HGPS cell (cell line): ENCODE data around the gene DPYSL4.

- RRBS, result no CpG with 5 or more reads among the region's 11 CpGs
Measured at GRCh38 chr10:129962006-129962593, 2.0 kb downstream of the EBF3 start.

DNA sequence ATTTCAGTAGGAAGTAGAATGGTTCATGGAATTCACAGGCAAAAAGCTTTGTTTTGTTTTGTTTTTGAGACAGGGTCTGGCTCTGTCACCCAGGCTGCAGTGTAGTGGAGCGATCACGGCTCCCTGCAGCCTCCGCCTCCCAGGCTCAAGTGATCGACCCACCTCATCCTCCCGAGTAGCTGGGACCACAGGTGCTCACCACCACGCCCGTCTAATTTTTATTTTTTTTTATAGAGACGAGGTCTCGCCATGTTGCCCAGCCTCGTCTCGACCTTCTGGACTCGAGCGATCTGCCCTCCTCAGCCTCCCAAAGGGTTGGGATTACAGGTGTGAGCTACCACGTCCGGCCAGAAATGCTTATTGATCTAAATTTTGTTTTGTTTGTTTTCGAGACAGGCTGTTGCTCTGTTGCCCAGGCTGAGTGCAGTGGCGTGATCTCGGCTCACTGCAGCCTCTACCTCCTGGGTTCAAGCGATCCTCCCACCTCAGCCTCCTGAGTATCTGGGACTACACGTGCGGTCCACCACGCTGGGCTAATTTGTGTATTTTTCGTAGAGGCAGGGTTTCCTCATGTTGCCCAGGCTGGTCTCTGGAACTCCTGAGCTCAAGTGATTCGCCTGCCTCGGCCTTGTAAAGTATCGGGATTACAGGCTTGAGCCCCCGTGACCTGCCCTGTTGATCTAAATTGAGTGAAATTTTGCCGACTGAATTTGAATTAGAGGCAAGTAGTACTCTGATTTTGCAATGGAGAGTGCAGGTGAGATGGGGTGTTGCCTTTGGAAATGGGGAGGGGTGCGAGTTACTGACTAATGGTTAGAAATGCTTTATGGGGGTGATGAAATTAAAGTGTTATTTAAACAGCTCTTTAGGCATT lies 1.7 kb downstream of the GLRX3 start:
- RRBS, result no CpG with 5 or more reads among the region's 29 CpGs

DNA sequence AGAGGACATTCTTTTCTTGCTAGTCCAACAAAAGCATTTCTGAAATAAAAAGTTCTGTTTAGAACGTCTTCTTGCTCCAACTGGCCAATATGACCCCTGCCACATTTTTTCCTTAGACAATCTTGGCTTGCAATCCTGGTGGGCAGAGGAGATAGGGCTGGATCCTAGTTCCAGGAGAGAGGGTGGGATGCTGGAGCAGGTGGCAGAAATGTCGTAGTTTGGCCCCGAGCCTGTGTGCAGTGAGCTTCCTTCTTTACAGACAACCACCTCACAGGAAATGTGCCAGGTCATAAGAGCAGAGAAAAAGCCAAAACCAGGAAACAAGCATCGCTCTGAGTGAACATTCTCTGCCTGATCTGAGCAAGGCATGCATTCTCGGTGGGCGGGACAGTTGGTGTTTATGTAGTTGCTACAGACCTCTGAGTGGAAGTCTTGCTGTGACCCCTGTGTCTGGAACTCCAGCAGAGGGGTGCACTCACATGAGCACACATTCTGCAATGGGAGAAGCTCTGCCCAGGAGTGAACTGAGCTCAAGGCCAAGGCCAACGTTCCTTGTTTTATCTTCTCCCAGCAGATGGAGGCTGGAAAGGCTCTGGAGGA lies 230.2 kb downstream of the TCERG1L start:
- RRBS, result no CpG with 5 or more reads among the region's 7 CpGs

GRCh38 chr10:131269436-131269785 lies 42.1 kb downstream of the TCERG1L start:
- RRBS, result no CpG with 5 or more reads among the region's 3 CpGs

- RRBS, result no CpG with 5 or more reads among the region's 2 CpGs
Measured at GRCh38 chr10:131626653-131627034, 274.2 kb upstream of the PPP2R2D start.

- RRBS, result 56% methylated on average over 2 of the region's 21 CpGs
Measured at GRCh38 chr10:131997332-131998304, 15.9 kb upstream of the BNIP3 start.

DNA sequence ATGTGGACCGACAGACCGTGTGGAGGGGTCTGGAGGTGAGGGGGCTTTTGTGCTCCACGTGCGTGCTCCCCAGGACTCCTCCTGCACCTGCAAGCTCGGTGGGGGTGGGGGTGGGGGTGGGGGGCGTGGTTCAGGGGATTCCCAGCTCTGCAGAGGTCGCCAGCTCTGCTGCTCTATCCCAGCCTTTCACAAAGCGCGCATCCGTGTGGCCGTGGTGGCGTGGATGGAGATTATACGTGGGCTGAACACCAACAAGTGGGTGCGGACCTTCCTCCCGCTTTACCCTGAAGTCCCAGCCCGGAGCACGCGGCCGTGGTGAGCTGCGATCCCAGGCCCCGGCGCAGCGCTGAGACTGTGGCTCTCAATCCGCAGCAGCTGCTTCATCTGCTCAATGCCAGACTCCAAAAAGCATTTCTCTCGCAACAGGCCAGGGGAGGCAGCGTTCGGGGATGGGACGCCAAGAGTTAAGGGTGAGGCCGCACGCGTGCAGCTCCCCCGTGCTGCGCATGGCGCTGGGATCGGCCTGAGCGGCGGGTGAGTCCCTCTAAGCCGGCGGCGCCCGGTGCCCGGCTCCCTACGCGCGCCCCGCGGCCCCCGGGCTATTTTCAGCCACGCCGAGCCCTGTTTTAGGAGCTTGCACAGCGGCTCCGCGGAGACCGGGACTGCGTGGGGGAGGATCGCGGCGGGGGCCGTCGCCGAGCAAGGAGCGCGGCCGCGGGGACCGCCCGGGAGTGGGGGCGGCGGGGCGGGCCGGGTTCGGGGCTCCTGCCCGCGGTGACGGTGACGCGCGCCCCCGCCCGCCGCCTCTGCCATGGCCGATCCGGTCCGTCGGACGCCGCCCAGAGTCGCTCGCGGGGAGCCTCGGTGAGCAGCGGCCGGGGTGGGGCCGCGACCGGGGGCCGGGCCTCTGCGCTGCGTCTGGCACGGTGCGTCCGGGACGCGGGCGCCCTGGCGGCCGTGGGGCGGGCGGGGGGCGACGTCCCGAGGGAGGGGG lies 29.6 kb upstream of the JAKMIP3 start:
- RRBS, result 4% methylated on average over 56 of the region's 112 CpGs

DNA sequence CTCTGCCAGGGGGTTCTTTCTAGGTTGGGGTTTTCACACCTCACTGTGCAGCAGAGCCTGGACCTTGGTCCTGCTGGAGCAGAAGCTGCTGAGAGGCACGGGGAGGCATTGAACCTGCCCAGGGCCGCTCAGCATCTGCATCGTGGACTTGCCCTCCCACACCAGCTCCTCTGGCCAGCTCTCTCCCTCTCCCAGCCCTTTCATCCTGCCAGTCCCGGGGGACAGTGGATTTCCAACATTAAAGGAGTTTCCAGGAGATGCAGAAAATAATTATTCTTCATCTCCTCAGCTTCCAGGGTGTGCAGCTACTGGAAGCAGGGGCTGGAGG lies 42.4 kb downstream of the JAKMIP3 start:
- RRBS, result no CpG with 5 or more reads among the region's 4 CpGs

DNA sequence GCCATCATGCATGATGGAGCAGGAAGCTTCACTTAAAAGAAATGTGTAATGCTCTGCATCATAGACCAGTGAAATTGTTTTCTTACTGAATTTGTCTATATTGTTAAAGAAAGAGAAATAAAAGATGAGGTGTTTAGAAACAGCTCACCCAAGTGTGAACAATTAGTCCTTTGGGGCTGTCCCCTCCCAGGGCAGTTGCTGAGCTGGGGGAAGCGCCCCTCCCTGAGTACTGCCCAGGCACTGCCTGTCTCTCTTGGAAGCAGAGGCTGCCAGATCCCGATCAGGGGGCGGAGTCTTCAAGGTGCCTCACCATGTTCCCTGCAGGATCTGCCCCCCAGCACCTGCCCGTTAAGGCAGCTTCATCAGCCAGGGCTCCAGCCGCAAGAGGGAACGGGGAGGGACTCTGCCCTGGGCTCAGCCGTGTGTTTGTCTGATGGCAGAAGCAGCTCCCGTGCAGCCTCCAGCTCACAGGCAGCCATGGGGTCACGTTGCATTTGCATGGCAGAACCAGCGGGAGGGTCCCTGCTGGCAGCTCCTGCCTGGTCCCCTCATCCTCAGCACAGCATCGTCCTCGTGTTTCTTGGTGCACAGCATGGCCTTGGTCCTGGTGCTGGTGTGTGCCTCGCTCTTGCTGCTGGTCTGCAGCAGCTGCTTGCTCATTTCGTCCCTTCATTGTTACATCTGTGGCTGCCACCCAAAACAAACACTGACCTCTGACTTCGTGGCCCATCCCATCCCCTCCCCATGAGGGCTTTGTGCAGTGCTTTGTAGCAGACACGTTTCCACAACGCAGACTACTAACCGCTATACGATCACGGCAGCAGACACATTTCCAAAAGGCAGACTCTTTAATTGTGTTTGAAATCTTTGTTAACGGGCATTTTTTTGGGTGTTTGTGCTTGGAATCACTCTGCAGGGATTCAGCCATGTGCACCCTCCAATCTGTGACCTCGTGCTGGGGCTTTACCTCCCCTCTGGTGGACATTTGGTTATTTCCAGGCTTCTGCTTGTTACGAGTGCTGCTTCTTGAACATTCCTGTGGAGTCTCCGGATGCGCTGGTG lies 10.6 kb upstream of the DPYSL4 start:
- RRBS, result no CpG with 5 or more reads among the region's 25 CpGs

DNA sequence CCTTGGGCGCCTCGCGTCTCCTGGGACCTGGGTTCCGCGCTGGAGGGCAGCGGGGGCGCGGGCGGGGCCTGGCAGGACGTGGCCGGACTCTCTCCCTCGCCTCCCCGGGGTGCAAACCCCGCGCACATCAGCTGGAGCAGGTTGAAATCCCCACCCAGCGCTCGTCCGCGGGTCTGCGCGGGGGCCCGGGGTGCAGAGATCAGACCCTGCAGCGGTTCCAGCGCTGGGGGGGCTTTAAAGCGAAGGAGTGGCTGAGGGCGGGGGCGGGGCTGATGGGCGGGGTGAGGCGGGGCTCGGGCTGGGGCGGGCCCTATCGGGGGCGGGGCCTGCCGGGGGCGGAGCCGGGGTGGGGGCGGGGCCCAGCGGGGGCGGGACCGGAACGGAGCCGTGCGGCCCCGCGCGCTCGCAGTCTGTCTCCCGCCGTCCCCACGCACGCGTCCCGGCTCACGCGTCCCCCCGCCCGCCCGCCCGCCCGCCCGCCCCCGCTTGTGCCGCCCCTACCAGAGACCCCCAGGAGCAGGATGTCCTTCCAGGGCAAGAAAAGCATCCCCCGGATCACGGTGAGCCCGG lies at the start of gene DPYSL4:
Gene DPYSL4 (plus strand): TSS at position 406 of the 570 bp plus-strand sequence.
- RRBS, result 5% methylated on average over 20 of the region's 66 CpGs

DNA sequence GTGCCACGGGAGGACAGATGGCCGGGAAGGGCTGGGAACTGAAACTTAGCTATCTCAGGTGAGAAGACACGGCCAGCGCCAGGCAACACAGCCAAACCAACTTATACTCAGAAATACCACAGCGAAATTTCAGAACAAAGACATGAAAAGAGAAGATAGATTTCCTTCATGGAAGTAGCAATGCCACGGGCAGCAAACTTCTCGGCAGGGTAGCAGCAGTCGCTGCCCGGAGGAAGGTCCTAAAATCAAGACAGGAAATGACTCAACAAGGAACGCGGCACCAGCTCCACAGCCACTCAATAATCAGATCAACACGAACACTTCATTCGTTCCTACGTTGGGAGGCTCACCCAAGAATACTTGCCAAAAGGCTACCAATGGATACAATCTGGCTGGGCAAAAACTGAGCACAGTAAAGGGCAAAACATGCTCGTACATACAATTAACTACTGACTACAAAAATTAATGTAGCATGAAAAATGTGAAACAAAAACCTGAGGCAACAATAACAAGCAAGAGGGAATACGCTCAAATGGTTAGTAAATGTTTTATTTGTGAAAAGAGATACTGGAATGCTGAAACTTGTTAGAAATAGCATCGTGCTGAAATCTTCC lies 2.1 kb upstream of the LRRC27 start:
- RRBS, result no CpG with 5 or more reads among the region's 17 CpGs

GRCh38 chr10:132401535-132402399 lies 4.8 kb downstream of the PWWP2B start:
- RRBS, result no CpG with 5 or more reads among the region's 22 CpGs

GRCh38 chr10:132410704-132411022 lies 13.7 kb downstream of the PWWP2B start:
- RRBS, result no CpG with 5 or more reads among the region's 11 CpGs

DNA sequence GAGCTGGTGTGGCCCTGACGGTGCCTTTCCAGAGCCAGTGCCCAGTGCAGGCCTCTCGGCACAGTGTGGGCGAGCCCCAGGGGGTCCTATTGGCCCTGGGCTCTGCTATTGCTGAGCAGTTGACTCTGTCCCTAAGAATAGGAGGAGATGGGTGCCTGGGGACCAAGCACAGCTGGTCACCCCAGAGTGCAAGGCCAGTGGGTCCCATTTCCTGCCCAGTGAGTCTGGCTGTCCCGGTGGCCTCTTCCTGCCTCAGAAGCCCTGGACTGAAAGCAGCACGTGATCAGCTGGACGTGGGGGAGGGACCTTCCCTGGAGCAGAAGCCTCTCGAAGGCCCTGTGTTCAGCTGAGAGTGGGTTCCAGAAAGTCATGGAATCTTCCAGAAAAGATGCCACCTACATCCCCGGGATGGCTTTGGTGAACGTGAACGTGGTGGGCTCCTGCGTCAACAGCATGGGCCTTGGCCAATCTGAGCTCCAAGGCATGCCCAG lies 42.0 kb downstream of the PWWP2B start:
- RRBS, result no CpG with 5 or more reads among the region's 11 CpGs

DNA sequence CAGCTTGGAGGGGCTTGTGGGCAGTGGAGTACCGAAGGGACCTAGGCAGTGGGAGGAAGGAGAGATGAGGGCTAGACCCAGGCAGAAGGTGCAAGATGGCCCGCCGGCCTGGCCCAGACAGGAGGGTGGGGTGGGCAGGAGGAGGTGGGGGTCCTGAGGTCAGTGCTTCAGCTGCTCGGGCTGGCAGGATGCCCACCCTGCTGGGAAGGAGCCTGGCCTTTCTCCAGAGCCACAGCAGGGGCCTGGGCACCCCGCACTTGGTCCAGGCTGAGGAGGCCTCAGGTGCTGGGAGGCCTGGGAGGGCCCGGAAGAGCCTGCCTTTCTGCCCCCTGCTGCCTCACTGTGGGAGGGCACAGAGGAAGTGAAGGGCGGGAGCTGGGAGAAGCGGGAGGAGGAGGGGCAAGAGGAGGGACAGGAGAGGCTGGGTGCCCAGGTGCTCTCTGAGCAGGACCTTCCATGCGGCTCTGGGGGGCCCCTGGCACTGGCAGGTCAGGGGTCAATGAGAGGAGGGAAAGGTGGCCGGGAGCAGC lies 49.7 kb downstream of the PWWP2B start:
- RRBS, result 36% methylated on average over 1 of the region's 10 CpGs

- RRBS, result 88% methylated on average over 1 of the region's 28 CpGs
Measured at GRCh38 chr10:132467637-132468507, 69.7 kb upstream of the INPP5A start.

DNA sequence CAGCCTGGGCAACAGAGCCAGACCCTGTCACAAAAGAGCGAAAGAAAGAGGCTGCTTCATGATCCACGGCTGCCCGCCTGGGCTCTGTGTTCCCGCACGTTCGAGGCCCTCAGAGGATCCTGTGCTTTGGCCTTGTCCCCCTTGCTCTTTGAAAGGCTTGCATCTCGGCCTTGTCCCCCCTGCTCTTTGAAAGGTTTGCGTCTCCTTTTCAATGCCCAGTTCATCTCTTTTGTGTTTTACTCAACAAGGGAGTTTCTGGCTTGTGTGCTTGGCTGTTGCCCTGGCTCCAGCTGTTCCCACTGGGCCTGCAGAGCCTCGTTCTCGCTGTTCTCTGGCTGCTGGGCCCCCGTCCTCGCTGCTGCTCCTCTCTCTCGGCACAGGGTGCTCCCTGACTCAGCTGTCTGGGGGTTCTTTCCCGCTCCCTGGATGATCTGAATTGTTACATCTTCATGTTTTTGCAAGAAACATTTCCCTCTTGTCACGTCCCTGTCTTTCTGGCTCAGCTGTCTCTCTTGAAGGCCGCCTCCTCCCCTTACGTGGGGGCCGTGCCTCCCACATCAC lies 45.1 kb upstream of the INPP5A start:
- RRBS, result no CpG with 5 or more reads among the region's 18 CpGs

GRCh38 chr10:132555186-132556077 lies 17.8 kb downstream of the INPP5A start:
- RRBS, result no CpG with 5 or more reads among the region's 28 CpGs

DNA sequence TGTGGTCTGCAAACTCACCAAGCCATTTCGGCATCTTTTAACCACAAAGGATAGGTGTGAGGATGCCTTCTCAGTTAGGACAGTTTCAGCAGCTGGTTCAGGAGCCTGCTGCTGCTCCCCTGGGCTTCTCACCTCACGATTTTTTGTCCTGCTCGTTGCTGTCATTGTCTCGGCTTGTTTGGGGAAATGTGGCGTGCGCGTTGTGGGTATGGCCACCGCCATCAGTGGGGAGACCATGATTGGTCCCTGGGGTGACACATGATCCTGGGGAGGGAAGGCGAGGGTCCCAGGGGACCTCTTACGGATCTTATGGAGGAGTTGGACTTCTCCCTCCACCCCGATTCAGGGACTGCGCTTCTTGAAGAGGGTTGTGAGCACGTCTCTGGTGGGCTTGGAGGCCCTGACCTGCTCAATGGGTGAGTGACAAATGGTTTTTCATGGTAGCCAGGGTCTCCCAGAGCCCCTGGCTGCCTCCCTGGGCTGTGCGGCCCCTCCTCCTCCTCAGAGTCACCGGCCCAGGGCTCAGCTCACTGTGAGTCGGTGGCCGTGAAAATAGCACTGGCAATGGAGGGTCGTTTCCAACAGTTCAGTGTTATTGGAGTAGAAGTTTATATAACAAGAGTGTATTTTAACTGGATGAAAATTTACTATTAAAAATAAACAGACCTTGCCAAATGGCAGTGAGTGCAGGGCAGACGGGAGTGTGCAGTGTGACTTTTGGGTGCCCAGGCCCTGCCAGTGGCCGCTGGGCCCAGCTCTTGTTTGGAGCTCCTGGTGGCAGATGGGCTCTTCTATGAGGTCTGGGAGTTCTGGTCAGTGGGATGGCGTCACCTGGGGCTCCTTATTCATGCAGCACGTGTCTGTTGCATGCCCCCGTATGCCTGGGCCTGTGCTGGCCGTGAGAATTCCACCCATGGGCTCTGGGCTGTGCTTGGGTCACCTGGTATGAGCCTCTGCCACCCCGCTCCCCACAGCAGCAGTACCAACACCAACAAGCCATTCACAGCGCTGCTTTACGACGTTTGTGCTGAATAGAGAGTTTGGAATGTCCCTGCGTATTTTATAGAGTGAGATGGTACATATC lies 26.8 kb downstream of the INPP5A start:
- RRBS, result no CpG with 5 or more reads among the region's 29 CpGs

GRCh38 chr10:132568699-132569278 lies 31.2 kb downstream of the INPP5A start:
- RRBS, result no CpG with 5 or more reads among the region's 13 CpGs